Non-pigmented ciliary epithelial cell (primary cell): ENCODE results near the gene SLC2A1.

- RRBS, result no CpG with 5 or more reads among the region's 6 CpGs
Measured at GRCh38 chr1:40955137-40955736, 24.3 kb upstream of the CTPS1 start.

- RRBS, result no CpG with 5 or more reads among the region's 7 CpGs
Measured at GRCh38 chr1:41001921-41002522, 19.5 kb downstream of the SLFNL1 start.

- RRBS, result no CpG with 5 or more reads among the region's 3 CpGs
Measured at GRCh38 chr1:41035095-41035756, 13.7 kb upstream of the SLFNL1 start.

DNA sequence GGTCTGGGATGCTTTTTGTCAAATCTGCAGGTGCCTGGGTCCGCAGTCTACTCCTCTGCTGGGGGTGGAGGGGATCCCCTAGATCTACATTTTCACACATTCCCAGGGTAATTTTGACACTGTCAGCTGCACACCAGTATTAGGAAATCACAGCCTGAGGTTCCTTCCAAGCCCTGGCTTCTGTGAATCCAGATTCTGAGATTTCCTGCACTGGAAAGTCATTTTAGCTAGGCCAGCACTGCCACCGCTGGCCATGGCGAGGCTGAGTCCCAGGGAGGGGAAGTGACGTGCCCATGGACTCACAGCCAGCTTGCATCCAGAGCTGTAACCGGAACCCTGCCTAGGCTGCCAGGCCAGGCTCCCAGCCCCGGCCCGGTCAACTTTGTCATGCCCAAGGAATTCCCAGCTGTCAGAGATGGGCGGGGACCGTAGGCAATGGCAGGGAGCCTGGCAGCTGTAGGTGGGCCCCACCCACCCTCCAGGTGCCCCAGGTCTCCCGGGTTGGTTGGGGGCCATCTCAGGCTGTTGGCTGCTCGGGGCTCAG is 65.7 kb downstream of the EDN2 start:
- RRBS, result 0% methylated on average over 1 of the region's 11 CpGs

GRCh38 chr1:41419416-41419753 is 65.1 kb downstream of the EDN2 start:
- RRBS, result no CpG with 5 or more reads among the region's 7 CpGs

- RRBS, result 38% methylated on average over 6 of the region's 21 CpGs
Measured at GRCh38 chr1:41495015-41495964, 10.8 kb upstream of the EDN2 start.

- RRBS, result no CpG with 5 or more reads among the region's 16 CpGs
Measured at GRCh38 chr1:41498697-41499303, 14.3 kb upstream of the EDN2 start.

- RRBS, result 96% methylated on average over 5 of the region's 23 CpGs
Measured at GRCh38 chr1:41501482-41502127, 17.1 kb upstream of the EDN2 start.

DNA sequence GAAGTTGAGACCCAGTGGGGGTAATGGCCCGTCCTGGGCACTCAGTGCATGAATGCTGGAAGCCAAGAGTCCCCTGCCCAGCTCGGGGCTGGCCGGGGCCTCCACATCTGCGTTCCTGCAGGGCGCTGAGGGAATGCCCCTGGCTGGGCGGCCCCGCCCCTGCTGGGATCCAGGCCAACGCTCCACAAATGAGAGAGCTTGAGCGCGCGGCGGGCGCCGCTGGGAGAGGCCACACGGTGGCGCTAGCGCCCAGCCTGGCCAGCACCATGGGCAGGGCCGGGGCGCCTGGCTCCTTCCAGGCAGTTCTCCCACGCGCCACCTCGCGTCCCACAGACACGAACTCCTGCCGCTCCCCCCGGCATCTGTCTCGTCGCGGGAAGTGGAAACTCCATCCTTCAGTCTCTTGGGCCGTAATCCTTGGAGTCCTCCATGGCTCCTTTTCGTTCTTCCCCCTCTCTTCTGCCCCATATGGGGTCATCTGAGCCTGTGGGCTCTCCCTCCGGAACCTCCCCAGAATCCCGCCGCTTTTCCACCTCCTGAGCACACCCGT is 31.6 kb upstream of the EDN2 start:
- RRBS, result under 1% methylated on average over 7 of the region's 35 CpGs

GRCh38 chr1:41955287-41956094 is 36.8 kb upstream of the HIVEP3 start:
- RRBS, result no CpG with 5 or more reads among the region's 8 CpGs

DNA sequence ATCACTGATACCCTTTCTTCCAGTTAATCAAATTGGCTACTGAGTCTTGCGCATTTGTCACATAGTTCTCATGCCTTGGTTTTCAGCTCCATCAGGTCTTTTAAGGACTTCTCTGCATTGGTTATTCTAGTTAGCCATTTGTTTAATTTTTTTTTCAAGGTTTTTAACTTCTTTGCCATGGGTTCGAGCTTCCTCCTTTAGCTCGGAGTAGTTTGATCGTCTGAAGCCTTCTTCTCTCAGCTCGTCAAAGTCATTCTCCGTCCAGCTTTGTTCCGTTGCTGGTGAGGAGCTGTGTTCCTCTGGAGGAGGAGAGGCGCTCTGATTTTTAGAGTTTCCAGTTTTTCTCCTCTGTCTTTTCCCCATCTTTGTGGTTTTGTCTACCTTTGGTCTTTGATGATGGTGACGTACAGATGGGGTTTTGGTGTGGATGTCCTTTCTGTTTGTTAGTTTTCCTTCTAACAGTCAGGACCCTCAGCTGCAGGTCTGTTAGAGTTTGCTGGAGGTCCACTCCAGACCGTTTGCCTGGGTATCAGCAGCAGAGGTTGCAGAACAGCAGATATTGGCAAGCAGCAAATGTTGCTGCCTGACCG is 69.7 kb upstream of the GUCA2A start:
- RRBS, result no CpG with 5 or more reads among the region's 11 CpGs

- RRBS, result no CpG with 5 or more reads among the region's 2 CpGs
Measured at GRCh38 chr1:42693412-42694311, 11.4 kb downstream of the YBX1 start.

- RRBS, result no CpG with 5 or more reads among the region's 21 CpGs
Measured at GRCh38 chr1:42700423-42701180, 18.4 kb downstream of the YBX1 start.

DNA sequence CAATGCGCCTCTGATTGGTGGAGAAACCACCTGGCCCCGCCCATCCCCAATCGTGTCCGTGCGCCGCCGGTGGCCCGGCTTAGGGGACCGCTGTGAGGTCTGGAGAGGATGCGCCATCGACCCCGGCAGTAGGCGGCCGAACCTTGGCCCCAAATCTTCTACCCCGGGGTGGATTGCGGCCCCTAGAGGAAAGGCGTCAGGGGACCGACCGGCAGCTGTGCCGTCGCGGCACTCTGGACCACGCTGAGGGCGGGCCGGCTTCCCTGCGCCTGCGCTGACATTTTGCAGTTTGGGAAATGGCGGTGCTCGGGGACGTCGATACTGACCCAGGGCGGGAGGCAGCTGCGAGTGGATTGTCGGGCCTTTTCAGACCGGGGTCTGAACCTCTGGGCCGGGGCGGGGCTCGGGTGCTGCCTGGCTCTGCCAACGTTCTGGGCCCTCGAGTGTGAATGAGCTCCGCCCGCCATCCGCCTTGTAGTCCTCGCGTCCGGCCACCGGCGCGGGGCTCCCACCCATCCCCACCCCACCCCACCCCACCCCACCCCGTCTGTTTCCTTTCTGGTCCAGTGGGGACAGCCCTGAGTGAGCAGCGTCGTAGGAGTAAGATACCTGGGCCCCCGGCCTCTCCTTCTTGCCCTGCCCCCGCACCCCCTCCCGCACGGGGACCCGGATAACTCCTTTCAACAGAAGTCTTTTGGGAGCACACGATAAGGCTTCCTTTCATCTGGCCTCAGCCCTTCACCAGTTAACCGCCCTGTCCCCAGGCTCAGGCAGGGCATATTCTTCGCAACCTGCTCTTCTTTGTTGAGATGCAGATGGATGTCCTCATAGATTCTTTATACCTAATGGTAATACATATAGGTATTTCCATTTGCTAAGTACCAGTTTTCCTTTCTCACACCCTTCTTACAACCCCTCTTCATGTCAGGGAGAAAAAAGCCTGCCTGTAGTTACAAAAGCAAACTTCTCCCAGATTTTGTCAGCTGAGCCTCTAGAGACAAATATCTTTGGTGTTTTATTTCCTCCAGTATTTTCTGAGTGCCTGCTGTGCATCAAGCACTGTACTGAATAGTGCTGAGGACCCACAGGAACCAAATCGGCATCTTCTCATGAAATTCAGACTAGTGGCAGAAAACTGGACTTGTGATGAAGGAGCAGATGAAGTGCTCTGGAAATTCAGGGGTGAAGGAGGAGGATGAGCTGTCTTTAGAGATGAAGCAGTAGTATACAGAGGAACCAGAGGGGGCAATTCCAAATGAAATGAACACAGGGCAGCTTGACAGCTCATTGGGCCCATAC is 33.8 kb downstream of the SLC2A1 start:
- RRBS, result 3% methylated on average over 30 of the region's 61 CpGs

DNA sequence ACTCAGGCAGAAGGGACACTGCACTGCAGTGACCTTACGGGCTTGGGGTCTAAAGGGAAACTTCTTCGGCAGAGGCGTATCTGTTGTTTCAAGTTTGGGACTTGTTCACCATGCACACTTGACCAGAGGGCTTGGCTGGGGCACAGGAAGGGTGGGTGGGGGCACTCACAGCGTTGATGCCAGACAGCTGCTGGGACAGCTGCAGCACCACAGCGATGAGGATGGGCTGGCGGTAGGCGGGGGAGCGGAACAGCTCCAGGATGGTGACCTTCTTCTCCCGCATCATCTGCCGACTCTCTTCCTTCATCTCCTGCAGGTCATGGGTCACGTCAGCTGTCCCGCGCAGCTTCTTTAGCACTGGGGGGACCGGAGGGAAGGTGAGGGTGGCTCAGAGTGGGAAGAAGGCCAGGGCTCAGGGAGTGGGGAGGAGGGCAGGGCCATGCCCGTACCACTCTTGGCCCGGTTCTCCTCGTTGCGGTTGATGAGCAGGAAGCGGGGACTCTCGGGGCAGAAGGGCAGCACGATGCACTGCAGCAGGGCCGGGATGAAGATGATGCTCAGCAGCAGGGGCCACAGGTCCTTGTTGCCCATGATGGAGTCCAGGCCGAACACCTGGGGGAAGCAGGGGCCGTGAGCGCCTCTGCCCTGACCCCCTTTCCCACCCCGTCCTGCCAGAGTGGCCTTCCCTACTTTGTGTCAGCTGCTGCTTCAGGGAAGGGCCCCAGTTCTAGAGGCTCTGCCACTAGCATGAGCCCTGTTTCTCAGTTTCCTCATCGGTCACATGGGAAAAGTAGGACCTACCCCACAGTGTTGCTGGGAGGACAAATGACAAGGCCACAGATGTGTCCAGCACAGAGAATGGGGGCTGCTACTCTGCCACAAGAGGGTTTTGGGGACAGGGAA is 29.0 kb downstream of the SLC2A1 start:
- RRBS, result 80% methylated on average over 8 of the region's 27 CpGs

GRCh38 chr1:42936164-42937249 is 22.2 kb downstream of the SLC2A1 start:
- RRBS, result no CpG with 5 or more reads among the region's 16 CpGs

DNA sequence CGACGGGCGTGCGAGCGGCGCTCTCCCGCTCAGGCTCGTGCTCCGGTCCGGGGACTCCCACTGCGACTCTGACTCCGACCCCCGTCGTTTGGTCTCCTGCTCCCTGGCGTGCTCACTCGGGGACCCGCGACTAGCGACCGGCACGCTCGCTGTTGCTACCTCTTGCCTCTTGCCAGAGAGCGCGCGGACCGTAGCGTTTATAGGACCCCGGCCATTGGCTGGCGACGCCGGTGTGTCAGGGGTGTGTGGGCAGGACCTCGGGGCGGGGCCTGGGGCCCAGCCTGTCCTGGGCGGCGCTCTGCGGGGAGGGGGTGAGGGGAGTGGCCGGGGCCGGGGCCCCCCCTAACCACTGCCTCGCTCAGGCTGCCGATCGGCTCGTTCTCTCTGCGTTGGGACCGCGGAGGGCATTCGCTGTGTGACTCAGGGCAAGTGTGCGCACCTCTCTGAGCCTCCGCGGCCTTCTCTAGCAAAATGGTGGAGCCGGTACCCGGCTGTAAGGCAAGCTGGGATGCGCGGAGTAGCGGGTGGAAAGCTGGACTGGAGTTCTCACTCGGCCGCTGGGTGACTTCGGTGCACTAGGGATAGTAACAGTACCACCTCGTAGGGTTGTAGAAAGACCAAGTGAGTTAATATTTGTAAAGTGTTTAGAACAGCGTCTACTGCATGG is at the start of gene SLC2A1:
TSS of gene SLC2A1 (minus strand) at position 171 of the 667 bp plus-strand sequence.
- RRBS, result 2% methylated on average over 33 of the region's 59 CpGs

- RRBS, result 41% methylated on average over 1 of the region's 5 CpGs
Measured at GRCh38 chr1:43164221-43164652, 7.9 kb downstream of the EBNA1BP2 start.

- RRBS, result no CpG with 5 or more reads among the region's 14 CpGs
Measured at GRCh38 chr1:43284460-43285240, 731 bp downstream of the C1orf210 start.

DNA sequence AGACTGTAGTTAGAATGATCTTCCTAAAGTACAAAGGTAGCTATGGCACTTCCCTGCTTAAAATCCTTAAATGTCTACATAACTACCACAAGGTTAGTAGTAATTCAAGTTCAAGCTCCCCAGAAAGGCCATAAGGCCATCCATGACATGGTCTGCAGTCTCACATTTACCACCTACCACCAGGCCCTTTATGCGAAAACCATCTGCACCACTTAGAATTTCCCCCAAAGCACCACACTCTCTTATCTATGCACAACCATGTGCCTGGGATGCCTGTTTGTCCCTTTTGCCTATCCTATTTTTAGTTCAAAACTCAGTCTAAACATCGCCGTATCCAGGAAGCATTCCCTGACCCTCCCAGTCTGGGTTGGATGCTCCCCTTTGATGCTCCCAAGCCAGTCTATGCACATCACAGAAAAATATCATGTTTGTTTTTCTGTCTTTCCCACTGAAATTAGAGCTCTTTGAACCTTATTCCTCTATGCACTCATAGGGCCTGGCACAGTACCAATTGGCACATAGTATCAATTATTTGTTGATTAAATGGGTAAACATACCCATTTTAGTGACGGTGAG is 6.6 kb downstream of the MPL start:
- RRBS, result no CpG with 5 or more reads among the region's 4 CpGs